Liver (tissue), 9 donors: ENCODE results near the genes PDRG1, CCM2L, POFUT1 and EFCAB8.

DNA sequence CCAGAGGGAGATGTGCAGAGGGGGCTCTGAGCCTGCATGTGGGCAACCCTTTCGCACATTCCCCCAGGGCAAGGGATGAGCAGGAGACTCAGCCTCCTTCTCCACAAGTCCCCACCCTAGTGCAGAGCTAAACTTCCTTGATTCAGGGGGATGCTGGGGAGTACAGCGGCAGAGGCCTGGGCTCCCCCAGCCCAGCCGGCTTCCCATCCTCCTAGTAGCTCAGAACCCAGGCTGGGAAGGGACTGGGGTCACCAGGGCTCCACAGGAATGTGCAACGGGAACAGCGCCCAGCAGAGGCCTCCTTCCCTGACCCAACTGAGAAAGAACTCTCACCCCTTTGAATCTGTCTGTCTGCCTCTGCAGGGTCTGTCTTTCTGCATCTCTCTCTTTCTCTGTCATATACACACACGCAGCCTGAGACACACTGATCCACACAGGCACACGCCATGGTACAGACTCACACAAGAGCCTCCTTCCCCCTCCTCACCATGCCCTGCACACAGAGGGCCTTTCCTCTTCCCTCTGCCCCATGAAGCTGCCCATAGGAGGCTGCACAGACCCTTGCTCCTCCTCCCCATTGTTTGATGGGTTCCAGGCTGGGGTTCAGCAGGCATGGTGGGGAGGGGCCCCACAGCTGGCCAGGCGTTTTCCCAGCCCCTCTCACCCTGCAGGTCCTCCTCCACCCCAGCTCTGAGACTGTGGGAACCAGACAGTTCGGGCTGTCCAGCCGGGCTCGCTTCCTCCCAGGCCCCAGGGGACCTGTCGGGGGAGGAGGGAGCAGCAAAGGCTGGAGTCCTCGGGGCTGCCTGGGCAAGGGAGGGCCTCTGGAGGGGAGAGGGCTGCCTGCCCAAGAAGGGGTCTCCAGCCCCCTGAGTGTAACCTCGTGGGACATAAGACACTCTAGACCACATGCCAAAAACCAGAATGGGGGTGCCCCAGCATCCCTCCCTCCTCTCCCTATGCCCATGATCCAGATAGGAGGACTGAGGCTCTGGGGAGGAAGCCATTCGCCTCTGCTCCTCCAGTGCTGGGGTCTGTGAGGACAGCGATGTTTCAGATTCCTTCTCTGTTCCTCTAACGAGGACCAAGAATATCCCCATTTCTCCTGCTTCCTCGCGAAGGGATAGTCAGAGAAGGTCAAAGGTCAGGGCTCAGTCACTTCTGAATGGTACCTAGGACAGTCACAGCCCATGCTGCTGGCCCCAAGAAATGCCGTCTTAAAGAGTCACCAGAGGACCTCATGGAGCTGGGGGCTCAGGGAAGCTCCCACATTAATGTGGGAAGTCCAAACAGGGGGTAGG lies 2.6 kb downstream of the FOXS1 start:
- PRO-cap, 5 experiments = no peak in any of the 5 experiments
- RAMPAGE, long total RNA, 2 experiments = no peak in any of the 2 experiments
- RRBS = no CpG with 5 or more reads among the region's 20 CpGs

- PRO-cap, 5 experiments = peak in 5 of 5 experiments; most common minus-strand start chr20:31952042 (in 3)
- RAMPAGE, long total RNA, 2 experiments = start-site peak on the minus strand in 1 of 2 experiments, at chr20:31951999-31952046 at its widest, 343 reads per replicate
- RRBS = 1% methylated on average over 20 of the region's 71 CpGs
These were observed at the start of gene PDRG1 for GRCh38 chr20:31951073-31952407. Gene PDRG1 (minus strand): TSS chr20:31952046.

GRCh38 chr20:32009969-32010576 lies at the start of gene CCM2L:
Gene CCM2L (plus strand): TSS chr20:32010438.
- PRO-cap, 5 experiments = peak in 1 of 5 experiments; most common plus-strand start chr20:32010387 (in 1); most common minus-strand start chr20:32010007 (in 1)
- RAMPAGE, long total RNA, 2 experiments = start-site peak on the plus strand in 1 of 2 experiments, at chr20:32010402-32010452 at its widest, 15 reads per replicate
- RRBS = no CpG with 5 or more reads among the region's 6 CpGs

- PRO-cap, 5 experiments = peak in 1 of 5 experiments; most common plus-strand start chr20:32195844 (in 1)
- RAMPAGE, long total RNA, 2 experiments = no peak in any of the 2 experiments
- RRBS = no CpG with 5 or more reads among the region's 14 CpGs
These were observed 11.5 kb downstream of the PLAGL2 start for GRCh38 chr20:32195763-32196694.

DNA sequence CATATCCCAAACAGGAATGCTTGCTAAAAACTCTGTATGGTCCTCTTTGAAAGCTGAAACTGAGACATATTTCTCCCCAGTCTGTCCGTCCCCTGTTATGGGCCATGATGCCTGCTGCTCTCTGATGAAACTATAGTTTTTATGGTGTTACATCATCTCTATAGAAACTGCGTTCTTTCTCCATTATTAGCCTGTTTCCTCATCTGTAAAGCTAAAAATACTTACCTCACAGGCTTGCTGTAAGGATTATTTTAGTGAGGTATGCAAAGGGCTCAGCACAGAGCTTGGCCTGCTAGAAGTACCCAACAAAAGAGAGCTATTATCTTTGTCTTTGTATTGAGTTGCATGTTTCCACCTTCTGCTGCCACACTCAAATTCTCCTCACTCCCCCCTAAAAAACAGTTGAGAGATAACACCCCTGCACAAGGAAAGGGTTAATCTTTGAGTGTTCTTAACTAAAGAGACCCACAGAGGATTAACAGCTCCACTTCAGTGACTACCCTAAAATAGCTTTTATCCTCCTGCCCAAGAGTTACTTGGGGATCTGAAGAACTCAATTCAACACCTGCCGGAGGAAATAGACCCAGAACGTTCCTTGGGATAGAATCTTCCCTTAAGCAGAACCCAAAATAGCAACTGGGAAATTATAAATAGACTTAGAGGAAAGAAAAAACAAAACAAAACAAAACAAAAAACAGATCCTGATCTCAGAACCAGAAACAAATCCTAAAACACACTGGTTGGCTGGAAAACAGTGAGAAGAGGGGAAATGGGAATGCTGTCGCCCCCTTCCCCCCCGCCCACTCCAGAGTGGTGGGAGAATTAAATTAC lies 1.9 kb downstream of the PLAGL2 start:
- PRO-cap, 5 experiments = no peak in any of the 5 experiments
- RAMPAGE, long total RNA, 2 experiments = no peak in any of the 2 experiments
- RRBS = no CpG with 5 or more reads among the region's 6 CpGs

DNA sequence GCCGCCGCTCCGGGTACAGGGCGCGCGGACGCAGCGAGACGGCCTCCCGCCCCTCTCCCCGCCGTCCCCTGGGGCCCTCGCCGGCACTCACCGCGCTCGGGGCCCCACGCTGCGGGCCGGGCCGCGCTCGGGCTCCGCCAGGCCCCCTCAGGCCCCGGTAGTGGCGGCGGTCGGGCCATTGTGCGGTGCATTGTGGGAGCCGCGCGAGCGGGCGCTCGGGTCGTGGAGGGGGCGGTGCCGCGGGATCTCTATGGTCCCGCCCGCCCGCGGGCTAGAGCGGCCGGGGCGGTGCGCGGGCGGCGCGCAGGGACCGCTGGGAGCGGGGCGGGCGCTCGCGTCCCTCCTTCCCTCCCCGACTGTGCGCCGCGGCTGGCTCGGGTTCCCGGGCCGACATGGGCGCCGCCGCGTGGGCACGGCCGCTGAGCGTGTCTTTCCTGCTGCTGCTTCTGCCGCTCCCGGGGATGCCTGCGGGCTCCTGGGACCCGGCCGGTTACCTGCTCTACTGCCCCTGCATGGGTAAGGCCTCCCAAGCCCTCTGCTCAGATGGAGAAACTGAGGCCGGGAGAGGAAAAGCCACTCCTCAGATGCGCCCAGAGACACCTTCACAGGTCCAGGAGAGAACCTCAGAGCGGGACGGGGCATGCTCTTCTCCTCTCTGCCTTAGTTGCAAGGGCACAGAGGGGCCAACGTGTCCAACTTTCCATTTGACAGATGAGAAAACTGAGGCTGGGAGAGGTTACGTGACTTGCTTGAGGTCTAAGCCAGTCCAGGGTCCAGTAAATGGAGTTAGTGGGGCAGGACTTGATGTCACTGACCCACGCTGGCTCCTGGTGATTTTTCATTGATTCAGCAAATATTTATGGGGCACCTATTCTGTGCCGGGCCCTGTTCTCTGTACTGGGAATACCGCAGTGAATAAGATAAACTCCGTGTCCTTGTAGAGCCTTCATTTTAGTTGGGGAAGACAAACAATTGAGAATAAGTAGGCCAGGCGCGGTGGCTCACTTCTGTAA lies at the start of gene POFUT1:
Gene POFUT1, plus strand, starts transcription at position 331 of the 1,013 bp plus-strand sequence.
- PRO-cap, 5 experiments = peak in 5 of 5 experiments; most common plus-strand start position 361 of the sequence (in 4); most common minus-strand start position 192 of the sequence (in 5)
- RAMPAGE, long total RNA, 2 experiments = start-site peak on the plus strand in 1 of 2 experiments, centred at position 360 of the sequence, 835 reads per replicate
- RRBS = 1% methylated on average over 51 of the region's 88 CpGs

DNA sequence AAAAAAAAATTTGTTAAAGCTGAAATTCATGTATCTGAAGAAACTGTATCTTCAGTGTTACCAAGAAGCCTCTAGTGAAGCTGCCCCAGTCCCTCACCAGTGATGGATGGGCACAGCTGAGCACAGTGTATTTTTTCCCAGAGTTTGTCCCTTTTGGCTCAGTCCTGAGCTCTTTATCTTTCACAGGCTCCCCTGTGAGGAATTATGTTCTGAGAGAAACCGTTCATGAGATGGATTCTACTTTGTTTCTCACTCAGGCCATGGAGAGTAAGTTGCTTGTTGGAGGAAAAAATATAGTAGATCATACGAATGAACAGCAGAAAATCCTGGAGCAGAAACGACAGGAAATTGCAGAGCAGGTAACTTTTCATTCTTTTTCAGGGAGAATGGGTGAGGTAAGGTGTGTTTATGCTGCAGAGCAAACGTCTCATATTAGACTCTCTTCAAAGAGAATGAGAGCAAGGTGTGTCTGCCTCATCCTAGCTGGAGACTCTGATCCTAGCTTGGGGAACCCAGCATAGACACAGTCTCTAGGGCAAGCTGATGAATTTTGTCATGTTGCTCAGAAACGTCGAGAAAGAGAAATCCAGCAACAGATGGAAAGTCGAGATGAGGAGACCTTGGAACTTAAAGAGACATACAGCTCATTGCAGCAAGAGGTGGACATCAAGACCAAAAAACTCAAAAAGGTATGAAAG lies 38.7 kb downstream of the KIF3B start:
- PRO-cap, 5 experiments = no peak in any of the 5 experiments
- RAMPAGE, long total RNA, 2 experiments = no peak in any of the 2 experiments
- RRBS = no CpG with 5 or more reads among the region's 7 CpGs

GRCh38 chr20:32428060-32428549 lies 70.0 kb downstream of the ASXL1 start:
- PRO-cap, 5 experiments = no peak in any of the 5 experiments
- RAMPAGE, long total RNA, 2 experiments = no peak in any of the 2 experiments
- RRBS = no CpG with 5 or more reads among the region's 6 CpGs

- PRO-cap, 5 experiments = no peak in any of the 5 experiments
- RAMPAGE, long total RNA, 2 experiments = no peak in any of the 2 experiments
- RRBS = no CpG with 5 or more reads among the region's 8 CpGs
These were observed 86.9 kb downstream of the ASXL1 start for GRCh38 chr20:32444871-32445571.

GRCh38 chr20:32452985-32454012 lies 95.2 kb downstream of the ASXL1 start:
- PRO-cap, 5 experiments = no peak in any of the 5 experiments
- RAMPAGE, long total RNA, 2 experiments = no peak in any of the 2 experiments
- RRBS = no CpG with 5 or more reads among the region's 40 CpGs

DNA sequence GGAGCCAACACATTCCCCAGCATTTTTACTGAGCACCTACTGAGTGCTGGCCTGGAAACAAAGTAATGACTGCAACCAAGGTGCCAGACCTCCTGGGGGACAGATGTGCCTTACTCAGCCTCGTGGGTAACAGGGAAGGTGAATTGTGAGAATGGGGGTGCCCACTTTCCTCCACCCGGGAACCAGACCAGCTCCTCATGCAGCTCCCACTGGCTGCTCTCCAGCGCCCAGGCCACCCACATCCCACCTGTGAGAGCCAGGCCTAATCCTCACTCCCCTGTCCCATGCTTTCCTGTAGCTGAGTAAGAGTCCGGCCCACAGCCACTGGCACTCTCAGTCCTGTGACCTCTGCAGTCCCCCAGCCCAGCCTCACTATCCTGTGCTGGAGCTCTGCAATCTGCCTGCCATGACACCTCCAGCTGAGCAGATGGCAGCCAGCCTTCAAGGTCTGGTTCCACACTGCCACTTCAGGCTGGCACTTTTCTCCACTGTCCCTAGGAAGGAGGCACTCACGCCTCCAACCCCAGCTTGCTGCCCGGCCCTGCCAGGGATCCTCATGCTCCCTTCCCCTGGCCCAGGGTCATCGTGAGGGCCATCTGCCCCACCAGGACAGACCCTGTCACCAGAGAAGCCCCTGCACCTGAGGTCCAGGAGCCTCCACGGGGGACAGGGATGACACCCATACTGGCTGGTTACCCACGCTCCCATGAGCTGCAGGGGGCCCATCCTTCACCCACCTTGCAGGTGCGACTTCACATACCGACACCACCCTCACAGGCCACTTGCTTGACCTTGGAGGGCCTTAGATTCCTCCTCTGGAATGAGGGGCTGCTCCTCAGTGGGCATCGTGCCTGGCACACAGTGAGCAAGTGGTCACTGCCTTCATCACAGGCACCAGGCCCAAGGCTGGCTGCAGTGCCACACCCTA lies 100.0 kb downstream of the ASXL1 start:
- PRO-cap, 5 experiments = no peak in any of the 5 experiments
- RAMPAGE, long total RNA, 2 experiments = no peak in any of the 2 experiments
- RRBS = no CpG with 5 or more reads among the region's 12 CpGs

GRCh38 chr20:32473058-32473922 lies 111.8 kb downstream of the NOL4L start:
- PRO-cap, 5 experiments = no peak in any of the 5 experiments
- RAMPAGE, long total RNA, 2 experiments = no peak in any of the 2 experiments
- RRBS = 21% methylated on average over 8 of the region's 29 CpGs

- PRO-cap, 5 experiments = no peak in any of the 5 experiments
- RAMPAGE, long total RNA, 2 experiments = no peak in any of the 2 experiments
- RRBS = no CpG with 5 or more reads among the region's 18 CpGs
These were observed 110.6 kb downstream of the NOL4L start for GRCh38 chr20:32474504-32475022.

DNA sequence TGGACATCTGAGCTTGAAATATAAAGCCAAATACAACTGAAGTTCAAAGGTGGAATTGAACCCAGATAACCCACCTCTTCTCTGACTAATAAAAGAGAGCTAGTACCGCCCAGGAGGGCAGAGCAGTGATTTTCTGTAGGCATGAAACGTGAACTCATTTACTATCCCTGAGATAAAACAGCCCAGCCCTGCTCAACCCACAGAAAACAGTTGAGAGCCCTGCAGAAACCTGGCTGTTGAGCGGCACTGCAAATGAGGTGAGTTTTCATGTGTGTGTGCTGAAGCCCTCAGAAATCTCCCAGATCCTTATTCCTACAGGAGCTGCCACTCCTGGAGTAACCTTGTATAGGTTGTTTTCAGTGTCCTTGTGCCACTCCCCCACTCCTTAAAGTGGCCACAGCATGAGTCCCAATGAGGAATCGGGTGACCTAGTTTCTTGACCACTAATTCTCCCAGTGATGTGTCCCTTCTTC lies 99.2 kb downstream of the NOL4L start:
- PRO-cap, 5 experiments = peak in 2 of 5 experiments; most common plus-strand start position 202 of the sequence (in 2)
- RAMPAGE, long total RNA, 2 experiments = start-site peak on the plus strand in 1 of 2 experiments, centred at position 116 of the sequence, 28 reads per replicate
- RRBS = no CpG with 5 or more reads among the region's 4 CpGs

- PRO-cap, 5 experiments = no peak in any of the 5 experiments
- RAMPAGE, long total RNA, 2 experiments = no peak in any of the 2 experiments
- RRBS = no CpG with 5 or more reads among the region's 12 CpGs
These were observed 71.9 kb downstream of the NOL4L start for GRCh38 chr20:32513248-32513693.

- PRO-cap, 5 experiments = no peak in any of the 5 experiments
- RAMPAGE, long total RNA, 2 experiments = no peak in any of the 2 experiments
- RRBS = no CpG with 5 or more reads among the region's 9 CpGs
These were observed 66.6 kb downstream of the NOL4L start for GRCh38 chr20:32518527-32518885.

- PRO-cap, 5 experiments = no peak in any of the 5 experiments
- RAMPAGE, long total RNA, 2 experiments = no peak in any of the 2 experiments
- RRBS = no CpG with 5 or more reads among the region's 11 CpGs
These were observed 14.7 kb upstream of the MAPRE1 start for GRCh38 chr20:32804779-32805766.

- PRO-cap, 5 experiments = no peak in any of the 5 experiments
- RAMPAGE, long total RNA, 2 experiments = no peak in any of the 2 experiments
- RRBS = no CpG with 5 or more reads among the region's 6 CpGs
These were observed at the start of gene EFCAB8 for GRCh38 chr20:32858291-32859019. Gene EFCAB8 (plus strand): TSS chr20:32858923.

GRCh38 chr20:32965528-32965905 lies 38.7 kb downstream of the SUN5 start:
- PRO-cap, 5 experiments = no peak in any of the 5 experiments
- RAMPAGE, long total RNA, 2 experiments = no peak in any of the 2 experiments
- RRBS = no CpG with 5 or more reads among the region's 6 CpGs

GRCh38 chr20:32967840-32968072 lies 36.5 kb downstream of the SUN5 start:
- PRO-cap, 5 experiments = no peak in any of the 5 experiments
- RAMPAGE, long total RNA, 2 experiments = no peak in any of the 2 experiments
- RRBS = no CpG with 5 or more reads among the region's 3 CpGs